SP-49 (cell line): ENCODE results near the gene LRATD1.

DNA sequence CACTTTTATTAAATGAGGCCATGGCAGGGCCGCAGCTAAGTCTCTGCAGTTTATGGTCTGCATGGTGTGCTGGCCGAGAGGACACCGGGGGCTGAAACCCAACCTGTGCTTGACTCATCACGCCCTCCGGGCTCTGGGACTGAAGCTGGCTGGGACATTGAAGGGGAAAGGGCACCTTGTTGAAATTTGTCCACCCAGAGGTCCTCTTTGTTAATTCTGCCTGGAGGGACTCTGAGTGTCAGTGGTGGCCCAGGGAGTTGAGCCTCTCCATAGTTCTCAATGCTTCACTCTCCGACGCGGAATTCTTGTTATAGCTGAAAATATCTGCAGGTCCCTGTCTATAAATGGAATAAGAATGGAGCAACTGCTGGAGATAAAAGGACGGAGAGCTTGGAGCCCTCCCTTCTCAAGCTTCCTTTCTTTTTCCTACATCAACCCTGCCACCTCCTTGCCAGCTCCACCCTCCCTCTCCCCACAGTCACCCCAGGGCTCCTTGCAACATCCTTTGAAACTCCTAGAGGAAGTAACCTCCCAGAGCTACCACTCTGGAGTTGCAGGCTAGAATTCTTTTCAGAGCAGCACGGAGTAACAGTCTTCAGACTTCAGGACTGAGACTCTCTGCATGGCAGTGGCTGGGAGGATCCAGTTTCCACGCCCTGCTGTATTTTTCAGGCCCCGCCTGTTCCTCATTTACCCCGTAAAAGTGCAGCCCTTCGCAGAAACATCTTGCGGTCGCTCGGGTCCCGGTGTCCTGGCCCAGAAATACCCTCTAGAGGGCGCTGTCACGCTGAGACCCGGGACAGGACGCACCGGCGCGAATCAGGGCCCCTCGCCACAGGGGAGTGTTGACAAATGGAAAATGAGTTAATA lies 18.1 kb upstream of the NTSR2 start:
- PRO-cap: unidirectional peak, plus-strand start at position 718 of the sequence

DNA sequence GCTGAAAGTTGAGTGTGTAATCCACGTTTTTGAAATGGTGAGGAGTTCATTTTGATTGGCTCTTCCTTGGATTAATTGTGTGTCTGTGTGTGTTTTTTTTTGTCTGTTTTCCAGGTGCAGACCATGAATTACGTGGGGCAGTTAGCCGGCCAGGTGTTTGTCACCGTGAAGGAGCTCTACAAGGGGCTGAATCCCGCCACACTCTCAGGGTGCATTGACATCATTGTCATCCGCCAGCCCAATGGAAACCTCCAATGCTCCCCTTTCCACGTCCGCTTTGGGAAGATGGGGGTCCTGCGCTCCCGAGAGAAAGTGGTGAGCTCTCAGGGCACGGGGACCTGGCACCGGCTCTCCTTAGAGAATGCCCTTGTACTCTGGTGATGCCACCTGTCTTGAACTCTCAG lies 19.0 kb downstream of the LPIN1 start:
- PRO-cap: no peak

DNA sequence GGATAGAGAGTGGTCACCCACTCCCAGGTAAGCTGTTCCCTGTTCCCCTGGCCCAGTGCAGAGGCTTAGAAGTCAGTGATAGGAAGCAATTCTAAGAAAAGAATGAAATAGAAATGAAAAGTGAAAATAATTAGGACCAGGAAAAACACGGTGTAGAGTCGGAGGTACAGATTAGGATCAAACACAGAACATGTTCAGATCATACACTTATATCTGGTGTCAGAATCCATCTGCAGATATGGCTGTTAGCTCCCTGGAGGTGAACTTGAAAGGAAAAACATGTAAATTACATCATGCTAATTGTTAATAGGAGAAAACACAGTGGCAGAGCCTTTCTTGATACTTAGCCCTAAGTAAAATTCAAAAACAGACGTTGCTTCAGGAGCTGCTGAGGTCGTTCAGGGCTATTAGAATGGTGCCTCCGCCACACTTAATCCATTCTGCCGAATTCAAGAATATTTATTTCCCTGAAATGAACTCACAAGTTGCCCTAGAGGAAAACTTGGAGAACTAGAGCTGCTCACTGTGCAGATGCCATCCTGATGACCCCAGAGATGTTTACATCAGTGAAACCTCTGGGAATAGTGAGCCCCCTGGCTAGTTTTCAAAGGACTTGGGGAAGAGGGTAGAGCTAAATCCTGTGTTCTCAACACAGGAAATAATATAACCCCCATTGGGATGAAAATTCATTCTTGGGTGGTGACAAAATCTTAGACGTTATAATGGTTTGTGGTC lies 27.5 kb downstream of the LPIN1 start:
- PRO-cap: no peak

- PRO-cap: no peak
These were observed 83.5 kb downstream of the LPIN1 start for GRCh38 chr2:11829573-11830689.

DNA sequence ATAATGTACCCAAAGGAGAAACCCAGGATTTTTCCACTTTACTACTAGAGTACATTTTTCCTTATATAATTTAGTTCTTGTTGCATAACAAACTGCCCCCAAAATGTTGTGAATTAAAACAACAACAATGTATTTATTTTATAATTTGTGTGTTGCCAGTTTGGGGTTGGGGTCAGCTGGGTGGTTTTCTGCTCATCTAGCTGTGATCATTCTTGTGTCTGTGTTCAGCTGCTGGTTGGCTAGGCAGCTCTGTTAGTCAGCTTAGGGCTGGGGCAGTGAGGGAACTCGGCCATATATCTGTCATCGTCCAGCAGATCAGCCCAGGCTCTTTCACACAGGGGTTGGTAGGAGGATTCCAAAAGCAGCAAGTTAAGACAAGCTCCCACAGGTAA lies 121.4 kb downstream of the LPIN1 start:
- PRO-cap: no peak

GRCh38 chr2:12034333-12034950 lies 288.0 kb downstream of the LPIN1 start:
- PRO-cap: no peak

DNA sequence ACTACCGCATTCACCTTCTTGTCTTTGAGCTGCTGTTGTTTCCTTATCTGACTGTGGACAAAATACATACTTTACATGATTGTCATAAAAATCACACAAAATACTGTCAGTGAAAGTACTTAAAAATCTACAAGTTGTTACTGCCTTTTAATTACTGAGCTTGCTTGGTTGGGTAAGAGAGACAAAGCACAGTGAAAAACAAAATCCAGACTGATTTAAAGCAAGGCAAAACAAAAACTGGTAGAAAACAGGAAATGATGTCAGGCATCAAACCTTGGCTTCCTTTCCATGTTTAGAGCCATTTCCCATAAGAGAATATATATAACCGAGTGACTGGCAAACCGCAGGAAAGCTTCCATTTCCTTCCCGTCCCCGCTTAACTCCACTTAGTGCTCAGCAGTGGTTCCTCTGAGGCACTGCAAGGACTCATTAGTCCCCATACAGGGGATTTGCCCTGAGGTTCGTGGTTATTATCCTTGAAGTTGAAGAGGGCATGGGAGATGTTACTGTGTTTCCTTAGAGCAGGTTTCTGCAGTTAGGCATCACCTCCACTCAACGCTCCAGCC lies 446.3 kb downstream of the LPIN1 start:
- PRO-cap: no peak

GRCh38 chr2:12424873-12425319 lies 291.8 kb upstream of the TRIB2 start:
- PRO-cap: no peak

DNA sequence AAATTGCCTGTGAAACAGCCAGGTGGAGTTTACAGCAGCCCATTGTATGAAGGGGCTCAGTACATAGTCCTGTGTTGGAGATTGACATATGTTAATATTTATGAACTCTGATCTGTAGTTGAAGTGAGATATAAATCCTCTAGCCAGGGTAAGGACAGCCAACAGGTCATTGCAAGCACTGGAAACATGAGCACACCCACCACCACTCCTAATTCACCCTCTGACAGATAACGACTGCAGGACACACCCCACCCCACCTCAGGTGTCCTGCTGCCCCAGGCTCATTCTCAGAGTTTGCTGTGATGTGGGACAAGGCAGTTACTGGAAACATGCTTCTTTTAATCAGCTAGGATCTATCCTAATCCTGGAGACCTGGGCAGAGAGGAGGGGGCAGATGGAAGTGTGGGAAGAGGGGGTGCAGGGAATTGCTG lies 112.3 kb upstream of the TRIB2 start:
- PRO-cap: no peak

DNA sequence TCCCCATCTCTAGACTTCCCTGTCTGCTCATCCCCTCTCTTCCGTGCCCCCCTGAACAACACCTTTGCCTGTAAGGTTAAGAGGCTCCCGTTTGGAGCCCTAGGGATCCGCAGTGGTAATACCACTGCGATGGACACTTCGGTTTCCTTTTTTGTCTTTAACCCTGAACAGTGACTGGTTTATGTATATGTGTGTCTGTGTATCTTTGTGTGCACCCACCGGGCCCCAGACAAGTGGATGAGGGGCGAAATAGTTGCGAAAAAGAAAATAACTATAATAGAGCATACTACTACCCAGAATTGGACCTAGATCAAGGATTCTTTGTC lies 2.5 kb downstream of the TRIB2 start:
- PRO-cap: no peak

GRCh38 chr2:12727482-12728230 lies 10.9 kb downstream of the TRIB2 start:
- PRO-cap: no peak

DNA sequence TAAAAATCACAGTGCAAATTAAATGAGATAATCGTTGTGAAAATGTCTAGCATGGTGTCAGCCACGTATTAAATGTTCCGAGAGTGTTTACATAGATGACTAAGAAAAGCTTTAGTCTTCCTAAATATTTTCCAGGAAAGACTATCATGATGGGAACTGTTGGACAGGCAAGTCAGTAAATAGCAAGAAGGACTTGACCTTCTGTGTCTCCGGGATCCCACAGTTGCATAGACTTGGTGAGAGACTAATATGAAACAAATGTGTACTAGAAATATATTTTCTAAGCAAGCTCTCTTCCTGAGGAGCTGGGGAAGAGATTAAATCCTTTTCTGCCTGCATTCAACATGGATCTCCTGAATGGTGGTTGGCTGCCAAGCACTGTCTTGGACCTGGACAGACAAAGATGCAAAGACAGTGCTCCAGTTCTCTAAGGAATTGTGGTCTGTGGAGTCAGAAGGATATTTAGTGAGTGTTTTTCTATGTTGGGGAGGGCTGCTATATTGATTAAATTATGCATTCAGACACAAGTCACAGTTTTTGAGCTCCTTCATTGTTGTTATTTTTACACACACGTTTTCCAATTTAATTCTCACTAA lies 71.7 kb downstream of the TRIB2 start:
- PRO-cap: no peak

GRCh38 chr2:12818822-12819677 lies 102.3 kb downstream of the TRIB2 start:
- PRO-cap: no peak

DNA sequence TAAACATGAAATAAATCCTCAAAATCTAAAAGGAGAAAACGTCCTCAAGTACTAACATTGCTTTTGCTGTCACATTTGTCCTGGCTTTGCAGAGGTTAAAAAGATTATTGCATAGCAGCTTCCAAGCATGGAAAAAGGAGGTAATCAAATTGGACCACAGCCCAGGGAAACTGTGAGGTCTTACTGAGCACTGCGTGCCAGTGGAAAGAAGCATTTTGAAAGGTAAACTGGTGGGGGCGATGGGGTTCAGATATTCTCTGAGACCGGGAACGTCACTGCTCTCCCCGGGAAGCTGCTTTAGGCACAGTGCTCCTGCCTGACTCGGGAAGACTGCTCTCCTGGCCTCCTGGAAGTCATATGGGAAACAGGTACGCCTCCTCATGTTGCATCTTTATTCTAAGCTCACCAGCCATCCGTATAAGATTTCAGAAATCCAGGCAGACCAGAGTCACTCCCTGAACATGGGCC lies 283.9 kb downstream of the TRIB2 start:
- PRO-cap: no peak

DNA sequence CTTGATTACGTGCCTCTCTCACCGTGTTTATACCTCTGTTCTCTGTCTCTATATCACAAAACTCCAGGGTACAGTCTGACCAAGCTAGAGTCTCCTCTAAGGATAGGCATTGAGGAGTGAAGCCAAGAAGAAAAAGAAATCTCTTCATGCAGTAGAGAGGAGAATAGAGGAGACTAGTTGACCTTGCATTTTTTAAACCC lies 267.9 kb upstream of the LRATD1 start:
- PRO-cap: no peak

DNA sequence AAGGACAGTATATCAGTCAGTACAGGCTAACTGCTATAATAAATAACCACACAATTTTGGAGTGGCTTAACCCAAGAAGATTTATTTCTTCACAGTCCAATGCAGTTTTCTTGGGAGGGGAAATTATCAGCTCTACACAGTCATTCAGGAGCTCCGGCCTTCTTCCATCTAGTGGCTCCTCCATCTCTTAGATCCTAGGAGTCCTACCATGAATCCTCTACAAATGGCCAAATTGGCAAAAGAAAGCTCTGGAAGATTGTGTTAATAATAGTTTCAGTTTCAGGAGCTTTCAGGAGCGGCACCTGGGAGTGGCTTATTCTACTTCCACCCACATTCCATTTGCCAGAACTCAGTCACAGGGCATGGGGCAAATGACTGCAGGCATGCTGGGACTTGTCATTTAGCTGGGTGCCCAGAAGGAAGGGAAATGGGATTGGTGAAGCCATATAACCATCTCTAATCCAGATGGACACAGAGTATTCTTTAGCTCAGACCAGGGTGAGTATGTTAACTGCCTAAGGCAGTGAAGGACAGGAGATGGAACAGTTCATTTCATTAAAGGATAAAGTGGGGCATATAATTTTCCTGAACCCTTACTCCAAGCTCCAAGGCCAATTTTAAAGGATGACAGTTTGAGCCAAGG lies 3.6 kb upstream of the LRATD1 start:
- PRO-cap: no peak

DNA sequence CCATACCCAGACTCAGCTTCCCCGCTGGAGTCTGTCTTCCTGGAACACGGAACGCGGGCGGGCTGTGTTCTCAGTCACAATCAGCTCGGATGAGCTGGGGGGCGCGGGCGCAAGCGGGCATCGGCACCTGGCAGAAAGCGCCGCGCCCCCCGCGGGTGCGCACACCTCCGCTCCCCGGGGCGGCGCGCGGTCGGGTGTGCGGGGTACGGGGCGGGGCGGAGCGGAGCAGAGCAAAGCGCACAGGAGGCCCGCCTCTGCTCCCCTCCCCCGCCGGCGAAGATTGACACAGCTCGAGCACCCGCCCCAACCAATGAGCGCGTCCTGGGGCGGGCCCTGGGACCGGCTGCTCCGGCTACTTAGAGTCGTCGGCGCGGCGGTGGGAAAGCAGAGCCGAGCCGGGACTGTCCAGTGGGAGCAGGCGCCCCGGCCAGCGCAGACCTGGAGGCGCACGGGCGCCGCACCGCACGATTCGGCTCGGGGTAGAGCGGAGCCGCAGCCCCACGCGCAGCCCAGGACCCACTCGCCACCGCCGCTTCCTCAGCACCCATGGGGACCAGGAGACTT lies at the start of gene LRATD1:
TSS of gene LRATD1 (plus strand) at position 382 of the 564 bp plus-strand sequence.
- PRO-cap: no peak

DNA sequence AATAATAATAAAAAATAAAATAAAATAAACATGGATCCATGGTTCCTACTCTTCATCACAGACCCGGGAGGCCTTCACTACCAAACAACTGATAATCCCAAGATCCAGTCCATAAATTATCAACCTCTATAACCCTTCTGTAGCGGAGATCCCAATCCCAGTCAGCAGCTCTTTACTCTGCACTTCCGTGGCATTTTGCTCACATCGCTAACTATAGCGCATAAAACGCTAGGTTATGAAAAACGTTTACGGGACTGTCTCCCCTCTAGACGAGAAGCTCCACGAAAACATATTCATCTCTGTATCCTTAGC lies 928 bp downstream of the NBAS start:
- PRO-cap: no peak

GRCh38 chr2:15734949-15735372 lies 143.3 kb downstream of the DDX1 start:
- PRO-cap: no peak

DNA sequence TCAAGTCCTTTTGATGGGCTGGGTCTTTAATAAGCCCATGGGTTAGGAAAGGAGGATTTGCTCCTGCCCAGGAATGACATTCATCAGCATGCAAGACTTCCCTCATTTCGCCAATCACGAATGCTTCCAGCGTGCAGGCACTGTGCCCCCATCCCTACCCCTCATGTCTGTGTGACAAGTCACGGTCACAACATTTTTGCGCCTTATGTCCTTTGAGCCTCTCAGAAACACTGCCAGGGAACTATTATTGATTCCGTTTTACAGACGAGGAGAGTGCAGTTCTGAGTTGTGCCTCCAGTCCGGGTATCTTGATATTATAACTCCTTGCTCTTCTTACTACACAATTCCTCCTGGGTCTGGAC lies 101.9 kb upstream of the MYCN start:
- PRO-cap: no peak